ENCODE results near the genes BCHE, ZBBX and WDR49.

DNA sequence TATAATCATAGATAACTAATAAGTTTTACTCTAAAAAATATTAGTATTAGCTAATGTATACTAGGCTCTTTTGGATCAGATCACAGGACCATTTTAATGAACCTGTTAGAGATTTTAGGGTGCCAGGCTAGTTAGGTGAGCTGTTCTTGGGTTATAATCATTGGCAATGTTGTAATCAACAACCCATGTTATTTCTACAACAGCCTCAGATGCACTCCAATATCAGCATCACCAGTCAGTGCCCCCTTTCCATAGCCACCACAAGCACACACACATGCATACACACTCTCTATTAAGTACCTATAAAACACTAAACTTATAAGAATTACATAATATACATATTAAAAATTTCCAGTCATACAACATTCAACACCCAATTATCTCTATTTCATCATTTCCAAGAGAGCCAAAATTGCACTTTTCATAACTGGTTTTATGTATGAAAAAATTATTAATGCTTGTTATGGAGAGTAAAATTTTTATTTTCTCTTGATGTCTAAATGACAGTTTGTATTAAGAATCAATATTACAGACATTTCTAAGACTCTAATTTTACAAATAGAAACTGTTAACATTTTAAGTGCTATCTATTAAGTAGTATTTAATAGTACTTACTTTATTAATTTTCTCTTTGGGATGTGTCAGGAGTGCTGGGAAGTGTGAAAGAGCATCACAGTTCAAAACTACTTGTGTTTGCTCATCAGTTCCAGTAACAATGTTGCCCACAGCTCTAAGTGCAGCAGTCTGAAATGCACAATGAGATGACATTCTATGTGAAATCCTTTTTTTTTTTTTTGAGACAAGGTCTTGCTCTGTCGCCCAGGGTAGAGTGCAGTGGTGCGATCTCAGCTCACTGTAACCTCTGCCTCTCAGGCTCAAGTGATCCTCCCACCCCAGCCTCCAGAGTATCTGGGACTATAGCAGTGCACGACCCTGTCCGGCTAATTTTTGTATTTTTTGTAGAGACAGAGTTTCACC lies 50.2 kb downstream of the KPNA4 start:
- RRBS, result no CpG with 5 or more reads among the region's 4 CpGs

DNA sequence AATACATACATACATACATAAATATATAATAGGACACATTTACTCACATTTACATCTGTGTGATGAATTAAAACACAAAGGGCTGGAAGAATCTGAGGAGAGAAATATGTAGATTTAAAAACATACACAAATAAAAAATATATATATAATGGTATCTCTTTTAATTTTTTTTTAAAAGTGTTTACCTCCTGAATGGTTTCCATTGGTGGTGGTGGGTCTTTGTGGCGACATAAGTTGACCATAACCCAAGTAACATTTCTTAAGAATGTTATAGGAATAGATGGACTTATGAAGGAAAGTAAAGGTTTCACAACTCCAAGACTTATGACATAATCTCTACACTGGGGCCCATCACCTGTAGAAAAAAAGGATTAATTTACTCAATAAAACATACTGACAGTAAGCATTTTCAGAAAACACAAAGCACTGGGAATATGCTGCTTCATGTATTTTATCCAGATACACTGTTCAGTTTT lies 39.6 kb downstream of the KPNA4 start:
- RRBS, result no CpG with 5 or more reads among the region's 1 CpG

DNA sequence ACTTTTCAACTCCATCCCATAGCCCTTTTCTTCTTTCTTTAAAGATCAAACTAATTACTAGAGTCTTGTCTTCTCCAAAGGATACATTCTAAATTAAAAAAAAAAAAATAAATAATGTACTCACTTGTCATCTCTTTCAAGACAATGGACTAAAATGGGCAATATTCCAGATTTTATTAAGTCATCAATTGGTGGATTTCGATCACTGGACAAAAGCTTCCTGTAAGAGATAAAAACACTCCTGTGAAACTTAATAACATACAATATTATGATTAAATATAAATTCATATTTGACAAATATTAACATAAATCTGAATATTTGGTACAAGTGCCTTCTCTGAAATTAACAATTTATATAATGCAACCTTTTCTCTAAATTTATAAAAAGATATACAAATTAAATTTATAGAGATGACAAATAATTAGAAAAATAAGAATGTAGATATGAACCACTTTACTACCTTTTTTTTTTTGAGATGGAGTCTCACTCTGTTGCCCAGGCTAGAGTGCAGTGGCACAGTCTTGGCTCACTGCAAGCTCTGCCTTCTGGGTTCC lies 34.0 kb downstream of the KPNA4 start:
- RRBS, result no CpG with 5 or more reads among the region's 1 CpG

DNA sequence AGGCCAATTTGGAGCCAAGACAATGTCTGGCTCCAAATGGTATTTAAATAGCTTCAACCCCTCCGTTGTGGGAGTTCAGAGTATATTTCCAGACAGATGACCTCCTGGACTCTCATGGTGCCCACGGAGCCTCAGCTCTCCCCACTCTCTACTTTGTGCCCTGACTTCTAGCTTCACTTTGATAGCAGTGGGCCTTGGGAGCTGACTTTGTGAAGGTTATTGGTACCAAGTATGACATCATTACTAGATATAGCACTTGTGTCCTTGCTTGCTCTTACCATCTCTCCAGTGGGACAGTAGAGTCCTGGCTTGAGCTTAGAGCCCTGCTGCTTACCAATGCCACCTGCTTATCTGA lies 53.4 kb downstream of the PPM1L start:
- RRBS, result no CpG with 5 or more reads among the region's 2 CpGs

- RRBS, result no CpG with 5 or more reads among the region's 5 CpGs
Measured at GRCh38 chr3:160816878-160817508, 61.0 kb downstream of the PPM1L start.

DNA sequence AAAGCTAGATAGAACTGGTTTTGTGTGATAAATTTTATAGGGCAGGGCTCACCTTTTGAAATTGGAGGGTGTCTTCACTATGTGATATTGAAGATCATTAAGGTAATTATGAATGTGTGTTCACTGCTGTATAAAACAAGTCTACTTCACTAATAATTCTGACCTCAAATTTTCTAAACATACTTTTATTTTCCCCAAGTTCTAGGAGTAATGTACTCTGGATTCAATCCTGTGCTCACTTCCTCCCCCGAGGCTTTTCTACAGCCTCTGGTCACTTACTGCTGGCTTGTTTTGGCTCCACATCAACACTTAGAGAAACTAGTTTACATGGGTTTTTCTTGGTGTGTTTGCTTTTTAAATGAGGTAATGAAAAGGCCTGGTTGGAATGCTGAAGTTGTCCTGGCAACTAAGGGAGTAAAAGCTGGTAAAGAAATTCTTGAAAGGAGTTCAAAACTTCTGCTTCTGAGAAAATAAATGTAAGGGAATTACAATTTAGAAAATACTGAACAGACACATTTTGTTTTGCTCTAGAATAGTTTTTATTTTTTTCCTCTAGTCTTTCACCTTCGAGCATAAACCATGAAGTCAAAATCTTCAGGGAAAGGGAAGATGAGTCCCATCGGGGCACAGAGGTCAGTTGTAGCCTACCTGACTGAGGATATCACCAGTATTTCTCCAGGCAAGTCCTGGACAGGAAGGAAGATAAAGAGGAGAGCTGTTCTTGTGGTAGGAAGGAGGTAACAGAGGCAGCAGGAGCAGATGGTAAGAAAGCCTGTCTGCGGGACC lies 44.6 kb upstream of the SPTSSB start:
- RRBS, result no CpG with 5 or more reads among the region's 4 CpGs

DNA sequence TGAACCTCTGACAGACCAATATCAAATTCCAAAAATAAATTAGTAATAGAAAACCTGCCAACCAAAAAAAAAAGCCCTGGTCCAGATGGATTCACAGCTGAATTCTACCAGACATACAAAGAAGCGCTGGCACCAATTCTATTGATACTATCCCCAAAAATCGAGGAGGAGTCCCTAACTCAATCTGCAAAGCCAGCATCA lies 381.7 kb downstream of the OTOL1 start:
- RRBS, result no CpG with 5 or more reads among the region's 2 CpGs

DNA sequence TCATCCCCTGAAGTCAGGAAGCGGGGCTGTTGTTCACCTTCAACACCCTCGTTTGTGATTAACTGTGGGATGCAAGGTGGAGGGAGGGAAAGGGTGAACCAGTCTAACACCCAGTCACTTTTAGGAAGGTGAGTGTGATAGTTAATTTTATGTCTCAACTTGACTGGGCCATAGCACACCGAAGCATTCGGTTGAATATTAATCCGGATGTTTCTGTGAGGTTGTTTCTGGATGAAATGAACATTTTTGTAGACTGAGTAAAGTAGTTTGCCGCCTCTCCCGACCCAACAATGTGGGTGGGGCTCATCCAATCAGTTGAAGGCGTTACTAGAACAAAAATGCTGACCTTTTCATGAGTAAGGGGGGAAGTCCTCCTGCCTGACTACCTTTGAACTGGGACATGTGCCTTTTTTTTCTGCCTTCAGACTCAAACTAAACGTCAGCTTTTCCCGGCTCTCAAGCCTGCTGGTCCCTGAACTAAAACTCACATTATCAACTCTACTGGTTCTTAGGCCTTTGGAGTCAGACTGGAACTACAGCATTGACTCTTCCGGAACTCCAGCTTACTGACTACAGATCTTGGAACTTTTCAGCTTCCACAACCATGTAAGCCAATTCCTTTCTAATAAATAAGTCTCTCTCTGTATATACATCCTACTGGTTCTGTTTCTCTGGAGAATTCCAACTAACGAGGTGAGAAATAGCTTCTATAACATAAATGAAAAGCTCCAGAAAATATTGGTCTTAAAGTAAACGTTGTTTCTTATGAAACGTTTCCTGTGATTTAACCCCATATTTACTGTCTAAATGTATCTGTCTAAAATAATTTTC lies 264.1 kb upstream of the SLITRK3 start:
- RRBS, result 62% methylated on average over 2 of the region's 14 CpGs

DNA sequence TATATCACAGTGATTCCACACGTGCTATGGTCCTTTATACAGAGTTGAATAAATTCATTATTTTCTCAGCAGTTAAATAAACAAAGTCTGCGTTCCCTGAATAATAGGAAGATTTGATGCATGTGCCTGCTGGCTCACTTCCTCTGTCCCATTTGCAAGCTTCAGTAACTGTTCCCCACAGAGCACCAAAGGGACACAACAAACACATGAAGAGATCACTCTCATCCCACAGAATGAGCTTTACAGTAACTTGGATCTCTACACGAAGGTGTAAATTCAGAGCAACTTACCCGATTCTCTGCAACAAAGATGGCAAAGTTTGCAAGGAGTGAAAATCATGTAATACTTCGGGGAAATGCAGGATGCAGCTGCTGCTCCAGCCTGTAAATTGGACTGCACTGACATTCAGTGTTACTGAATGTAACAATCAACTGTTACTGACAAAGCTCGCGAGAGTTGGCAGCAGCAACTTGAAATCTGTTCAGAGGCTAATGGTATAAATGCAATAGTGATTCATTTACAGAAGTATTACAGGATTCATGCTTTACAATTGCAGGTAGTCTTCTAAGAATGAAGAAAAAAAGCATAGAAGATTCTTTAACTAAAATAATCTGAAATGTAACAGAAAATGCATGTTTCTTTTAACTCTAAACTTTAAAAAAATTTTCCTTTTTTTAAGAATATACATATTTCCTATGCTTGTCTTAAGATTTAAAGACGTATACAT lies at the start of gene BCHE:
Gene BCHE, minus strand, starts transcription at position 400 of the 727 bp plus-strand sequence.
- RRBS, result no CpG with 5 or more reads among the region's 8 CpGs

- RRBS, result 4% methylated on average over 16 of the region's 28 CpGs
Measured at GRCh38 chr3:167379931-167380565, at the start of gene ZBBX. ZBBX (minus strand) TSS chr3:167380297.

GRCh38 chr3:167653583-167654372 lies at the start of gene WDR49:
WDR49 (minus strand) TSS chr3:167653942.
- RRBS, result no CpG with 5 or more reads among the region's 1 CpG

- RRBS, result no CpG with 5 or more reads among the region's 13 CpGs
Measured at GRCh38 chr3:167735784-167736178, 260 bp downstream of the SERPINI1 start.

DNA sequence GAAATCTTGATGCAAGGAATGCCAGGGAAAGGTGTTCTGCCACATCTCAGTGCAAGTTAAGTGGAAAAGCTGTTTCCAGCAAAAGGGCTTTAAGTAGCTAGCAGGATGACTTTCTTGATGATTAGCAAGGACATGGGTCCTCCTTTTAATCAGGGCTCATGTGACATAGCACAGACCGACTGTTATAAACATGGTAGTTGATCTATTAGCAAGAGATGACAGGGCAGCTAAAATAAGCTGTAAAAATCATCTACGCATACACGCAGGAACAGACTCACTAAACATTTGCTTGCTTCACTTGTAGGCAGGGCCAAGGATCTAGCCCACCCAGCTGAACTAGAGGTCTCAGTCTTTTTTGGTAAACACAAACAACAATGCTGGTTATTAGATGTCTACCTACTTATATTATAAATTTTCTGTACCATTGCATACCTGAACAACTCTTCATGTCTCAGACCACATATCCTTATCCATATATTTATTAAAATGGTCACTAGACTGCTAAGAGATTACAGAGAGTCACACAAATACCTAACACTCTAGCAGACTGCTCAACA lies 68.9 kb downstream of the GOLIM4 start:
- RRBS, result no CpG with 5 or more reads among the region's 3 CpGs

GRCh38 chr3:168165409-168165947 lies 69.8 kb upstream of the GOLIM4 start:
- RRBS, result no CpG with 5 or more reads among the region's 5 CpGs

DNA sequence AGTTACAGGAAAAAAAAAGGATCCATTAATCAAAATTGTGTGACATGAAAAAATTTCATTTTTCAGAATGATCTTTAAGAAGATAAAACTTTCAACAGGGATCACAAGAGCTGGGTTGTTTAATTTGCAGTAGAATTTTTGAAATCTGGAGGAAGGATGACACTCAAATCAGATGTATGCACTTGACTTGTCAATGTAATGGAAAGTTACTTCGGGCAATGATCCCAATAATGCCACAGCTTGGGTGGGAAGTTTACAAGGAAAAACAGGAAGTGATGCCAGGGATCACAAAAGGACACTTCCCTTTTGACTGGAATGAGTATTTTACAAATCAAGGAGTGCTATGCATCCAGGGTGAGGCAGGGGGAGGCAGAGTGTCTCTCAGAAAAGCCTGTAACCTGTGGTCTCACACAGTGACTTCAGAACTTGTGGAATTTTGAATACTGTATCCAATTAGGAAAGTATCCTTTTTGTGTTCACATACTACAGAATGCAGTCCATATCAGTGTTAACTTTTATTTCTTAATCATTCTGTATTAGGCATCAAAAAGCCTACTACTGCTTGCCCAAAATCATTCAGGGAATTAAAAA lies 445.2 kb downstream of the MECOM start:
- RRBS, result no CpG with 5 or more reads among the region's 1 CpG

DNA sequence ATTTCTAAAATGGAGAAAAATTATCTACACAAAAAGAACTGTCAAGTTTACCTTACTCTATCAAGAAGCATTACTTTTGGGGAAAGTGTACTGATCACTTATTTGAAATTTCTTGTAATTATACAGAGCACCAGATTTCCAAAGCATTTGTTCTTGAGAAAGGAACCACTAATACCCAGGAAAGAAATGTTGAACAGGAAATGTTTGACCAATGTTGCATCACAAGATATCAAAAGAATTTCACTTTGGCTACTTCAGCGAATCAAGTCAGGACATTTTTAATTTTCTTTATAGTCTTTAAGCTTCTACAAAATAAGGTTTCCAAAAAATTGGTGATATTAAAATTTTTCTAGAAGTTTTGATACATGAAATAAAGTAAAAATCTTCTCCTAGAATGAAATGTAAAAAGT lies 422.0 kb downstream of the MECOM start:
- RRBS, result no CpG with 5 or more reads among the region's 1 CpG

DNA sequence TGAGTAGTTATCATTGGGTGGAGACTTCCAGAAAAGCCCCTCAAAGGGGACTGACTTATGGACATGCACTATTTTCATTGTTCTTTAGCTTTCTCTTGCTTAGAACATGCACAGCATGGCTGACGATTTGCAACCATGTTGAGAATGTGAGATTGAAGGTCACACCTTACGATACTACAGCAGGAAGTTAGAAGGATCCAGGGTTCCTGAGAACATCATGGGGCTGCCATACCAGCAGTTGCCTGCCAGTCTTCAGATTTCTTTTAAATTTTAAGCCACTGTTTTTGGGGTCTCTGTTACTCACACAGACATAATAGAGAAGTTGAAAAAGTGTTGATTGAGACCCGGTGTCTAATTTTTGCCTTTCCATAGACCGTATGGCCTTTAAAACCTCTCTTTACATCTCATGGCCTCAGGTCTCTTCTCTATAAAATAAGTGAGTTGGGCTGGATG lies 396.5 kb downstream of the MECOM start:
- RRBS, result no CpG with 5 or more reads among the region's 4 CpGs

DNA sequence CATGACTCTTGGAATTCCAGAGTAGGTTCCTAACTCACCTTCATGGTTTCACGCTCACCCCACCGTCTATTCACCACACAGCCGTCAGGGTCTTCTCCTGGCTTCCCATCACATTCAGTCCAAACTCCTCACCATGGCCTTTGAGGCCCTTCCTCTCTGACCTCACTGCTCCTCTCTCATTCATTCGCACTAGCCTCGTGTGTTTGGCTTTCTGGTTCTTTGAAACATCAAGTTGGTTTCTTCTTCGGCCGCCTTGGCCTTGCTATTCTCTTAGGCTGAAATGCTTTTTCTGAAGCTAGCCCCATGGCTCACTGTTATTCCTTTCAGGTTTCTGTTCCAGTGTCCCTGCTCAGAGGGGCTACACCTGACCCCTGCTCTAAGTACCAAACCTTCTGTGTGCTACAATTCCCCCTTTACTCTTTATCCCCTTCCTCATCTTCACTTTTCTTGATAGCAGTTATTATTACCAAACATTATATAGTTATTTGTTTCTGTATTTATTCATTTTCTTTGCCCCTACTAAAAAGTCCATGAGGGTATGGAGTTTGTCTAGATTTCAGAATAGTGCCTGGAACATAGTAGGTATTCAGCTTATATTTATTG lies 370.2 kb downstream of the MECOM start:
- RRBS, result no CpG with 5 or more reads among the region's 7 CpGs

DNA sequence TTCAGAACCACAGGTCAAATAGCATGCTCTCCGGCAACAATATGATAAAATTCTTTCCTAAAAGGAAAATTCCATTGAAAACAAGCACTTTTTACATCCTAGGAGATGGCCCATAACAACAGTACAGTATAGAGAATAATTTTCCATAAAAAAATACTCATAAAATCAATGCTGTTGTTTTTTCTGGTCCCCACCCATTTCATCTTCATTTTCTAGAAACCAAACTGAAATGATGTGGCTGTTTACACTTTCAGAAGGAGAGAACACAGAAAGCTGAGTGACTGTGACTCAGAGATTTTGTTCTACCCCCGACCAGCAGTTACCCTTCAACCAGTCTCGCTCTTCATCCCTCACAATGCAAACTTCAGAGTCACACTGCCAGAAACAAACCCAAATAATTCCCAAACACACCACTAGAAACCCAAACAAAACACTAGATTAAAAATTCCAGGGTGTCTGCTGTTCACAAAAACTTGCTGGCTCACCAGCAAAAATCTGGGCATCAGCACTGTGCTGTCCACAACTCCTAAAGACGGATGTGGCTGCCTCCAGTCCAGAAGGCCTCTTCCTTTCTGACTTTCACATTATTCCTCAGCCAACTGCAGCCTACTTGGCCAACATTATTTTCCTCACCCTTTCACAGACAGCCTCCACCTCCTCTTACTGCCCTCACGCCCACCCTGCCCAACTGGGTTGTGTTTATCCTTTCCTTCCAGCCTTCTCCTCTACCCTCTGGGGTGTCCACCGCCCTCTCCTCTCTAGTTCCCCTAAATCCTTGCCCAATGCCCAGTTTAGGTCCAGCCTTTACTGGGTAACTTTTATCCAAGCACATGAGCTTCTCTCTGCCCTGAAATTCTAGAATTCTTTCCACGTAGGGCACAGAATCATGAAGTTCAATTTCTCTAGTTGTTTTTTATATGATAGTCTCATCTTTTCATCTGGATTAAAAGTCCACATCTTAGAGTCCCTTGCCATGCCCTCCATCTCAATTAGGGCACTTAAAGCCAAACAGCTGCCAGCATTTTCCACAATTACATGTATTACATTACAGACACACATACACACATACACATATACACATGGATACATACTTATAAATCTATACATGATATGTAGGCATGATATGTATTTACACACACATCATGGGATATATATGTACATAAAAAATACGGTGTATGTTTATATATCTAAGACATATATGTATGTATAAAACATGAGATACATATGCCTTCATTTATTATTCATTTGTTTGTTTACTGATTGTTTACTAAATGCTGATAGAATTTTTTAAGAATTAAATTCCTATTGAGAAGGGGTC lies 71.3 kb downstream of the MECOM start:
- RRBS, result no CpG with 5 or more reads among the region's 8 CpGs

DNA sequence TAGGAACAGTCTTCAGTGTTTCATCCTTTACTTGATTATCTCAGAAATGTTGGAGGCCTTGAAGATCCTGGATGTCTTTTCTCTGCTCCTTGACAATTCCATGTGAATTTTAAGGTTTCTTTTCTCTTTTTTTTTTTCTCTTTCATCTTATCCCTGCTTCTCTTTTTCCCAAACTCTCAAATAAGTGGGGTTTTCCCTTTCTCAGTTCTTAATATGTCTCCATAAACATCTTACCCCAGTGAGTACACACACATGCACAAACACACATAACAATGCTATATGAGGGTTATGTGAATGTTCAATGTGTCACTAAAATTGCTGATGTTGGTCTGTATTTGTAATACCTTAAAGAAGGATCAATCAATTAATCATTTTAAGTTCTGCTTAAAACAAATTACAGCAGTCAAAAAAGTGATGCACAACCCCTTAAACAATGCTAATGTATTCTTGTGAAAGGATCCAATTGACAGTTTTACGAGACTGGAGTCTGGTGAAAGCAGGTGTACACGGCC lies 36.8 kb downstream of the MECOM start:
- RRBS, result no CpG with 5 or more reads among the region's 2 CpGs

Measured in GM19239 (cell line).